CMK (cell line): ENCODE measurements around a stretch of chr6.

DNA sequence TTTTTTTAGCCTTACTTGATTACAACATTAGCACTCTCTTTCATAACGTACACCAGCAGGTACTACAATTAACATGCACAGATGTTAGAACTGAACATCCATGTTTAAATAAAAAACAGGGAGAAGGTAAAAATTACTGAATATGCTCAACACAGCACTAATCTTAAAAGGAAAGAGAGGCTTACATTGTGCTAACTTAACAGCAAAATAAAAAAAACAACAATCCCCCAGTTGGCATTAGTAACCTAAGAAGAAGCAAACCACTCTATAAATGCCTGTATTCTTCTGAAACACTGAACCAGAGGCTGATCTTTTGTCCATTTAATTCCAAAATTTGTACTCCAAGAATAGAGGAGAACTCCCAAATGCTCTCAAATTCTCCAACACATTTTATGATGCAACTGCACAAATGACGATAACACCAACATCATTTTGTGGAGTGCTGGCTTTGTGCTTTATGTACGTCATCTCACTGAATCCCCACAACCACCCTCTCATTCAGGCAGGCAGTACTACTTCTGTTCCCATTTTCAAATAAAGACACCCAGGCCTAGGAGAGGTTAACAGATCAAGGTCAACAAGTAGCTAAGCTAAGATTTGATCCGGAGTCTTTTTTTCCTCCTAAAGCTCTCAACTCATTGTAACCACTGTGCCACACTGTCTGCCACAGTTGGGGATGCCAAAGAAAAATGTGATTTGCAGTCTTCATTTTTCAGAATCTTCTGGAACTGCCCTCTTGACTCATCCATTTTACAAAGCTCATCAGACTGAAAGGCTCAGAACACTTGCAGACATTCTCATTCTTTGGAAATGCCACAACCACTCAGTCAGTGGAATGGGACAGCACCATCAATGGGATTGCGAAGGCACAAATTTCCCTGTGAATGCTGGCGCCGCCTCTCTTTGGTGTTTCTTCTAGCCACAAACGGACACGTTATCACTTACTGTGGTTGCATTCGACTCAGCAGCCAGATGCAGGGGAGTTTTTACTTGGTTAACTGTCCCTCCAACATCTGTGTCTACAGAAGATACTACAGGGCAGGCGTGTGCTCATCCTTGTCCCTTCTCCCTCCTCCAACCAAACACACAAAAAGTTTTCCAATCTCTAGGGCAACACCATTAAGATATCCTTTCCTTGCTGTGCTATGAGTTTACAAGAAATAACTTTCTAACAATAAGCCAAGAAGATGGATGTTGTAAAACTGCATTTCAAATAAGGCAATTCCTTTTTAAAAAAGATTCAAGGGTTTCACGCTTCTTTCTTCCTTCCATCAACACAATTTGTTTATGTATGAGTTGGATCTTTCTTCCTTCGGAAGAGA is 184.4 kb downstream of the GJA10 start:
- RRBS, result no CpG with 5 or more reads among the region's 13 CpGs

DNA sequence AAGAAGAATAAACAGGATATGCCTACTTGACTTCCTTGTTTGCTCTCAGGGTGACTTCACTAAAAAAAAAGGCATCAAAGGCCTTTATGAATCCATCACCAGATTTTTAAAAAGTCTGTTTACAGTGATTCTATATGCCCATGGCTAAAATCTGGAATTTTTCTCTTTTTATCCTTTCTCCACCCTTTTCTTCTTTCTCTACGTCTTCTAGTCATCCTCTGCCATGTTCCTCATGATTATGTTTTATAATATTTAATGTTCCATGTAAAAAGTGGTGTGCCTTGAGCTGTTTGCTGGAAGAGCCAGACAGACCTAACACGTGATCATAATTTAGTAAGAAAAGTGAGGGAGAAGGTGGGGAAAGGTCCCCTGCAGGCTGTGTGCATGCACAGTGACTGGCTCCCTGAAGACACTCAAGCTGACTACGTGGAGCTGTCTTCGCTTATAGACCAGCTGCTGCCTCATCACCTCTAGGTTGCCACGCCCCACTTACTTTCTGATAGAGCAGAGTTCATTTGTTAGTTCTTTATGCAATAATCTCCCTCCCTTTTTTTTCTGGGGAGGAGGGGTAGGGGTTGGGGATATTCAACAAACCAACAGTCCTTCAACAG is 157.5 kb downstream of the BACH2 start:
- RRBS, result no CpG with 5 or more reads among the region's 5 CpGs

DNA sequence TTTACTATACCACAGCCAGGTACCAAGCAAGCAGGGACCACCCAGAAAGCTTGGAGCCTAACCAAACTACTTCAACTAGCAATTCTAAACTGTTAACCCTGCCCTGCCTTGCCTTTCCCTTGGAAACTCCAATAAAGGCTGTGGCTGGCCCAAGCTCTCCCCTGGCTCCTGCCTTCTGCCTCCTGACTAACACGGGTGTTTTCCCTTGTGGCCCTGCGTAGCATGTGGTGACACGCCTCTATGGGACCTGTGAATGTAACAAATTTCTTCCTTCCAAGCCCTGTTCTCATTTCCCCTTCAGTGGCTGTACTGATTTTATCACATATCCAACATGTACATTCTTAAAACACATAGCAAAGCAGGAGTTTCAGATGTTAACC is 120.8 kb downstream of the BACH2 start:
- RRBS, result no CpG with 5 or more reads among the region's 3 CpGs

GRCh38 chr6:90292881-90293797 is 3.5 kb downstream of the BACH2 start:
- RRBS, result no CpG with 5 or more reads among the region's 6 CpGs

DNA sequence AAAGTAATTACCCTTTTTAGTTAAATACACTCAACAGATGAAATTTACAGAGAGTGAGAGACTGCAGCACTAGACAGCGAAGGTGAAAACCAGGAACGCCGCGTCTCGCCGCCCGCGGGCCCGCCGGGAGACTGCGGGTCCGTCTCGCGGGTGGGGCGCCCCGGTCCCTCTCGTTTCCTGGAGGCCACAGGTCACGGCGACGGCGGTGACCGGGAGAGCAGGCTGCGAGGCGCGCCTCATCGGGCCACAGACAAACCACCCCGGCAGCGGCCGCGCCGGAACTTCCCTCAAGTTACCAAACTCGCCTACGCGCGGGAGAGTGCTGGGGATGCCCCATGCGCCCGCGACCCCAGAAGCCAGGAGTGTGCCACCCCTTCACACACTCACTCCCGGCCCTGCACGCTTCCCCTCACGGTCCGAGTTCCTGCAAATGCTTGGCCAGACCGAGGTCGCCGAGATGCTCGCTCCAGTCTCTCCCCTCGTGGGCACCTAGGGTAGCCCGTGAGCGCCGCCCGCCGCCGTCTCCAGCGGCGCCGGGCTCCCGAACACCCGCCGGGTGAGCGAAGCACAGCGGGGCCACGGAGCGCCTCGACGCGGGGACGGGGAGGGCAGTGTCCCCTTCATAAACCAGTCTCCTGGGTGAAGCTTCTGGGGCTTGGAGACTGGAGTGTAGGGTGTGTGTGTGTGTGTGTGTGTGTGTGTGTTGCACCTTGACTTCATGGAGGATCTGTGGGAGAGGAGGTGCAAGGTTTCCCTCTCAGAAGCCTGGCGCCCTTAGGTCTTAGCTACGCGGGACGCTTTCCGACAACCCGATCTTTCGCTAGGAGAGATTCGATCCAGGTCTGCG is 1.4 kb downstream of the BACH2 start:
- RRBS, result 94% methylated on average over 22 of the region's 76 CpGs

DNA sequence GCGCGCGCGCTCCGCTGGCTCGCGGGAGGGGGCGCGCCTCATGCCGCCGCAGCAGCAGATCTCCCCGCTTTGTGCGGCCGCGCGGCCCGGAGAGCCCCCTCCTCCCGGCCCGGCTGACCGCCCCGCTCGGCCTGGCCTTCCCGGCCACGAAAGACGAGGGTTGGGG is 310 bp upstream of the BACH2 start:
- RRBS, result no CpG with 5 or more reads among the region's 25 CpGs

- RRBS, result no CpG with 5 or more reads among the region's 6 CpGs
Observed at GRCh38 chr6:90304237-90304784, 7.7 kb upstream of the BACH2 start.

- RRBS, result no CpG with 5 or more reads among the region's 5 CpGs
Observed at GRCh38 chr6:90315333-90316029, 18.8 kb upstream of the BACH2 start.

- RRBS, result no CpG with 5 or more reads among the region's 3 CpGs
Observed at GRCh38 chr6:90351191-90351745, 54.6 kb upstream of the BACH2 start.

GRCh38 chr6:90376236-90376511 is 79.5 kb upstream of the BACH2 start:
- RRBS, result no CpG with 5 or more reads among the region's 5 CpGs

GRCh38 chr6:90413620-90414419 is 117.2 kb upstream of the BACH2 start:
- RRBS, result no CpG with 5 or more reads among the region's 17 CpGs

- RRBS, result 0% methylated on average over 2 of the region's 10 CpGs
Observed at GRCh38 chr6:90586370-90586628, 573 bp downstream of the MAP3K7 start.

DNA sequence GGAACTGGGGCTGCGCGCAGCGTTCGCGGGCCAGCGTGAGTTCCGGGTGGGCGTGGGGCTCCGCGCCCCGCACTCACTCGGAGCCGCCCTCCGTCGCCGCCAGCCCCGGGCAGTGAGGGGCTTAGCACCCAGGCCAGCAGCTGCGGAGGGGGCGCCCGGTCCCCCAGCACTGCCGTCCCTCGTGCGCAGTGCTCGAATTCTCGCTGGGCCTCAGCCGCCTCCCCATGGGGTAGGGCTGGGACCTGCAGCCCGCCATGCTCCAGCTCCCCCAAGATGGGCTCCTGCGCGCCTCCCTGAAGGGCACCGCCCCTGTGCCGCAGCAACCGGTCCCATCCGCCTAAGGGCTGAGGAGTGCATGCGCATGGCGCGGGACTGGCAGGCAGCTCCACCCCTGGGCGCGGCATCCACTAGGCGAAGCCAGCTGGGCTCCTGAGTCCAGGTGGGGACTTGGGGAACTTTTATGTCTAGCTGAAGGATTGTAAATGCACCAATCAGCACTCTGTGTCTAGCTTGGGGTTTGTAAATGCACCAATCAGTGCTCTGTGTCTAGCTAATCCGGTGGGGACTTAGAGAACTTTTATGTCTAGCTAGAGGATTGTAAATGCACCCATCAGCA is 695.7 kb downstream of the EPHA7 start:
- RRBS, result 97% methylated on average over 11 of the region's 40 CpGs

DNA sequence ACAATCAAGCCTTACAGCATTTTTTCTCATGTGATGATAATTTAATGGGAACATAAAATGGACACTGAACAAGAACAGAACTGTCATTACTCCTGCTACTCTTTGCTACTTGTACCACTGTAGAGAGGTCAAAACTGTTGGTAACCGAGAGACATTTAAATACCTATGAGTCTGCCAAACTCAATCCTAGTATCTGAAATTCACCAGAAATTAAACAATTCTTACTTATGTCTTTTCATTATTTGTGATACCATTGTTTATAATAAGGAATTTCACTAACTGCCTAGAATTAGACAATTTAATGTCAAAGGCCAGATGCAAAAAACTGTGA is 197.6 kb downstream of the EPHA7 start:
- RRBS, result no CpG with 5 or more reads among the region's 1 CpG

DNA sequence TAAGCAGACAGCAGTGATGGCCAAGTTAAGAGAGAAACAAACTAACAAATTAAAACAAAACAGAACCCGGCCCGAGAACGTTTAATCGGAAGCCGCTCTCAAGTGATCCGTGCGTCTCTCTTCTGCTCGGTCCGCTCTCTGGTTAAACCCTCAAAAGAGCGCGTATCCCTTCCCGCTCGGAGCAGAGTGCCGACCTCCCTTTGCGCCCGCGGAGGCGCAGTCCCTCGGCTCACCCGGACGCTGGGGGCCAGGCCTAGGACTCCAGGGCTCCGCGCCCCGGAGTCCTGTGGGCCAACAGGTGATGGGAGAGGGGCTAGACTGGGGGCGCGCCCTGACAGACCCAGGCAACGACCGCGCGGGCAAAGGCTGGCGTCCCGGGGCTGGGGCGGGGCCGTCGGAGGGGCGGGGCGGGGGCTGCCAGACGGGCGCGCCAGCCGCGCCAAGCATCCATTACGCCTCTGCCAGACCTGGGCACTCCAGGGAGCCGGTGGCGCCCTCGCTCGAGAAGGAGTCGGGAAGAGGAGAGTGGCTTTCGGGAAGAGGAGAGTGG is 2.8 kb downstream of the EPHA7 start:
- RRBS, result 87% methylated on average over 13 of the region's 49 CpGs

DNA sequence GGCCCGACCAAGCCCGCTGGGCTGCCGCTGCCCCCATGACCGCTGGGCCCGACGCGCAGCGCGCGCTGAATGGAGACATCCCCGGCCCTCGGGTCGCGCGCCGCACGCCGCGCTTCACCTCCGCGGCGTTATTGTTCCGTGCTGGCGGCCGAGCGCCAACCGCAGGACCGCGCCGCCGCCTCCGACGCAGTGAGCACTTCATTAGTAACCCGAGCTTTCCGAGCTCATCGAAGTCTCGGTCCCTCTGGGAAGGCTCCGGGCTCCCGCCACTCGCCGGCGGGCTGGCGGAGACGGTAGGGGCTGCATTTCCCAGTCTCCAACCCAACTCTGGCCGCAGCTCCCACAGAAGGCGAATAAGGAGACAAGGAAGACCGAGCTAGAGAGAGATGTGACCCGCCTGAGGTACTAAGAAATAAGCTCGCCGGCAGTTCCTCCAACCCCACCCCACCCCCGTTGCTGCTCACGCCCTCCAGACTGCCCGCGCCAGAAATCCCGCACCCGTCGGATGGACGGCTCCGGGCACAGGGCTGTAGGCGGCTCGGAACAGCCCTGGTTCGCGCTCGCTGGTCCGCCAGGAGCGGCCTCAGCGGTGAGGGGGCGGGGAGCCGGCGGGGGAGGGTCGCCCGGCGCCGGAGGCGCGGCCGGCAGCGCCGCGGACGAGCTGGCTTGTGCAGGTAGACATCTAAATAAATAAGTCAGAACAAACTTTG is 686 bp downstream of the EPHA7 start:
- RRBS, result 98% methylated on average over 9 of the region's 81 CpGs

DNA sequence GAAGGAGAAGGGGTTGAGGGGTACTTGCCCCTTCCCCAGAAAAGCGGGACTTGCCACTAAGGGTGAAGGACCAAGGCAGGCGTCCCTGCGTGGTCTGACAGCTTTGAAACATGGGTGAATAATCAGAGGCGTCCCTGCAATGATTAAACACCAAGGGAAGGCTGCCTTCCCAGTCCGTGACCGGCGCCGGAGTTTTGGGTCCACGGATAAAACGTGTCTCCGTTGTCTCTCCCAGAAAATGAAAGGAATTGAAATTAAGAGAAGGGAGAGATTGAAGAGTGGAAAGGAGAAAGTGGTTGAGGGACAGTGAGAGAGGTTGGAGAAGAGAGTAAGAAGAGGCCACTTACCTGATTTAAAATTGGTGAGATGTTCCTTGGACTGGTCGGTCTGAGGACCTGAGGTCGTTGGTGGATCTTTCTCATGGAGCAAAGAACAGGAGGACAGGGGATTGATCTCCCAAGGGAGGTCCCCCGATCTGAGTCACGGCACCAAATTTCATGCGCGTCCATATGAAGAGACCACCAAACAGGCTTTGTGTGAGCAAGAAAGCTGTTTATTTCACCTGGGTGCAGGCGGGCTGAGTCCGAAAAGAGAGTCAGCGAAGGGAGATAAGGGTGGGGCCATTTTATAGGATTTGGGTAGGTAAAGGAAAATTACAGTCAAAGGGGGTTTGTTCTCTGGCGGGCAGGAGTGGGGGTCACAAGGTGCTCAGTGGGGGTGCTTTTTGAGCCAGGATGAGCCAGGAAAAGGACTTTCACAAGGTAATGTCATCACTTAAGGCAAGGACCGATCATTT is 415.6 kb upstream of the EPHA7 start:
- RRBS, result no CpG with 5 or more reads among the region's 22 CpGs

DNA sequence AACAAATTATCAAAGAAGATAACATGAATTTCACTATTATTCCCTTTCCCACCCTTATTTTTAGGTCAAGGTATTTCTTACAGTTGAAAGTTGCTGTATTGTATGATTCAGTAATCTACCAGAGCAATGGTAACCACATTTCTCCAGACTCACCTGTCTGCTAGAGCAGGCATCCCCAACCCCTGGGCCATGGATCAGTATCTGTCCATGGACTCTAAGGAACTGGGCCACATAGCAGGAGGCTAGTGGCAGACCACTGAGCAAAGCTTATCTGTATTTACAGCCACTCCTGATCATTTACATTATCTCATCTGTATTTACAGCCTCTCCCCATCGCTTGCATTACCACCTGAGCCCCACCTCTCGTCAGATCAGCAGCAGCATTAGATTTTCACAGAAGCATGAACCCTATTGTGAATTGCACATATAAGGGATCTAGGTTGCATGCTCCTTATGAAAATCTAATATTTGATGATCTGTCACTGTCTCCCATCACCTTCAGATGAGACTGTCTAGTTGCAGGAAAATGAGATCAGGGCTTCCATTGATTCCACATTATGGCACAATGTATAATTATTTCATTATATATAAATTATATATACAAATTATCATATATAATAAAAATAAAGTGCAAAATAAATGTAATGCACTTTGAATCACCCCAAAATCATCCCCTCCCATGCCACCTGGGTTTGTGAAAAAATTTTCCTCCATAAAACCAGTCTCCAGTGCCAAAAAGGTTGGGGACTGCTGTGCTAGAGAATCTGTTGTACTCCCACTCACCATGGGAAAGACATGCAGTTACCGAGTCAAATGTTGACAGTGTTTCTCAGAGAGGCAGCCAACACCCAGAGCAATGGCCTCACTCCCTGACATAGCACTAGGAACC is 60.2 kb upstream of the MANEA start:
- RRBS, result no CpG with 5 or more reads among the region's 3 CpGs